ENCODE results near the gene CST11.

DNA sequence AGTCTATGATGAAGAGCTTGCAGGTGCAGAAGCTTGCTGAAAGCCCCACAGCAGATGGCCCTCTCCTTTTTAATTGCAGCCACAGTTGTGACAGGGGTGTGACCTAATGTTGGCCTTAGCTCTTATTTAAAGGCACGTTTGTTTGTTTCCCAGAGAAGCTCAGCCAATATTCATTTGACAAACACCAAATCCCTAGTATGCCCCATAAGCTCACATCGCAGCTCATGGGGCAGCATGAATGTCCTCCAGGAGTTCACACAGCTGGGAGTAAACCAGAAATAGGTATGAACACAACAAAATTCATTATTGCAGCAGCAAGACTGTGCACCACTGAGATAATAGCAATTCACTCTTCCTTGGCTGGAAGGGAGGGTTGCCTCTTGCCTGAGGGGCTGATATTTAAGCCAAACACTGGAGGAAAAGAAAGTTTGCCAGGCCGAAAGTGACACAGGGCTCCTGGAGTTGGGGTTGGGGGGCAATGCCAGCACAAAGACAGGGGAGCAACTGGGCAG is 12.4 kb upstream of the FOXA2 start:
- RRBS = no CpG with 5 or more reads among the region's 3 CpGs

- RRBS = no CpG with 5 or more reads among the region's 1 CpG
Measured at GRCh38 chr20:22722659-22723208, 138.4 kb upstream of the FOXA2 start.

DNA sequence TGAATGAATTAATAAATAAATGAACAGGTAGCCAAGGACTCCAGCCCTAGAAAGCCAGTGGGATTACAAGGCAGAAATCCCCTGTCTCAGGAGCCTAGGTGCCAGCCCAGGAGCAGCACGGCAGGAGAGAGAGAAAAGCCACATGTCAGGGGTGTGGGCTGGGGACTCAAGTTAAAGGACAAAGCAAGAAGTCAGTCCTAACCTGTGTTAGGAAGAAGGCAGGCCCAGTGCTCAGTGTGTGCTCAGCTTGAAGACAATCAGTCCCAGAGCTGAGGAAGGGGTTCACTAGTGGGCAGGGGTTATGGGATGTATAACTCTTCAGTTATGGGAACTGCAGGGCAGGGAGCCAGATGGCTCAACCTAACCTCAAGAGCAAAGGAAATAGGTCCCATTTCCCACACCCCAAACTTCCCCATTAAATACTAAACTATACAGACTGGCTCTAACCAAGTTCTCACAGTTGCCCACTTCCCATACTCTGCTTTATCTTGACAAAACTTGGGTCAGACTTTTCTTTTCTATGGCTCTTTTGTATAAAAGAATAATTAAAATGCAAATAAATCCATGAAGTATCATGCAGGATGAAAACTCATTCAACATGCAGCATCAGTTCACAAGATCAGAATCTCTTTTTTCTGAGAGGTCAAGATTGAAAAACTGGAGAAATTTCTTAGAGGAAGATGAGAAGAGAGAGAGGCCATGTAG is 7.4 kb upstream of the SSTR4 start:
- RRBS = no CpG with 5 or more reads among the region's 1 CpG

DNA sequence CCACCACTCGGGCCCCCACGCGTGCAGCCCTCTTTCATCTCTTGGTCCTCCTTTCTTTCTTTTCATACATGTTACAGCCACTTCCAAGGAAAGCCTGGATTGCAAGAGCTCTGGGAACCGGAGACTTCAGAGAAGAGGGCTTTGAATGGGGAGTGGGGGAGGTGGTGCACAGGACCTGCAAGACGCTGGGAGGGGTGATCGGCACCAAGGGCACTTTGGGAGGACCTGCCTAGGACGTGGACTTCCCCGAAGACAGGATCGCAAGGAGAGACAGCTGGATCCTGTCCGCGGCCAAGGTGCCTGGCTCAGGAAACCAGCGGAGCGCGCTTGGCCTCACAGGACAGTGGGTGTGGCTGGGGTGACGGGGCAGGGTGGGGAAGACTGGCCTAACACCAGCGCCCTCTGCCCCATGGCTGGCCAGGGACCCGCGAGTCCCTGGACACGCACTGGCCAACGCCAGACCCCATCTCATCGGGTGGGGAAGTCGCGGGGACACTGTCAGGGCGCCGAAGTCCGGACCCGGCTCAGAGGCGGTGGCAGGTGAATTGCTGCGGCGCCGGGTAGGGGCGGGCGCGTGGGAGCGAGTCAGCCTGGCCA is 567 bp upstream of the THBD start:
- RRBS = no CpG with 5 or more reads among the region's 35 CpGs

- RRBS = 92% methylated on average over 5 of the region's 29 CpGs
Measured at GRCh38 chr20:23085604-23086160, 442 bp downstream of the CD93 start.

DNA sequence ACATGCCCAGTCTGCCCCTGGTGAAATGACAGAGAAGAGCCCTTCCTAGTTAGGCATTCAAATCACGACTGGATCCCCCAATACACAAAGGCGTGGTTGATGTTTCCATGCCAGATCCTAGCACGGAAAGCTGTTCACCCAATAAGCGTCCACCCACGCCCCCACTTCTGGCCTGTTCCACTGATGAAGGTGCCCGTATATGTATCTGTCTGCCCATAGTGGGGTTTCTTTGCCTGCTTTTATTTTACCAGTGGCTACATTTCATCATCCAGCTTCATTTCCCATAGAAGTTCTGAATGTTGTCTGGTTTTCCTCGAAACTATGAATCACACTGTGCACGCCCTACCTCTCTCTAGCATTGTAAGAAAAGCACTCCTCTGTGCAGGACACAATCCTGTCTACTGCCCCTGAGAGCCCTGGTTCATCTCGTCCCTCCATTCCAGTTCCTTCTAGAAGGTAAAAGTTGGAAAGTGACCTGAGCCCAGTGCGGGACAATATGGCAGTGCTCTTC is 8.8 kb upstream of the CD93 start:
- RRBS = no CpG with 5 or more reads among the region's 10 CpGs

- RRBS = no CpG with 5 or more reads among the region's 11 CpGs
Measured at GRCh38 chr20:23119543-23120168, 33.5 kb upstream of the CD93 start.

DNA sequence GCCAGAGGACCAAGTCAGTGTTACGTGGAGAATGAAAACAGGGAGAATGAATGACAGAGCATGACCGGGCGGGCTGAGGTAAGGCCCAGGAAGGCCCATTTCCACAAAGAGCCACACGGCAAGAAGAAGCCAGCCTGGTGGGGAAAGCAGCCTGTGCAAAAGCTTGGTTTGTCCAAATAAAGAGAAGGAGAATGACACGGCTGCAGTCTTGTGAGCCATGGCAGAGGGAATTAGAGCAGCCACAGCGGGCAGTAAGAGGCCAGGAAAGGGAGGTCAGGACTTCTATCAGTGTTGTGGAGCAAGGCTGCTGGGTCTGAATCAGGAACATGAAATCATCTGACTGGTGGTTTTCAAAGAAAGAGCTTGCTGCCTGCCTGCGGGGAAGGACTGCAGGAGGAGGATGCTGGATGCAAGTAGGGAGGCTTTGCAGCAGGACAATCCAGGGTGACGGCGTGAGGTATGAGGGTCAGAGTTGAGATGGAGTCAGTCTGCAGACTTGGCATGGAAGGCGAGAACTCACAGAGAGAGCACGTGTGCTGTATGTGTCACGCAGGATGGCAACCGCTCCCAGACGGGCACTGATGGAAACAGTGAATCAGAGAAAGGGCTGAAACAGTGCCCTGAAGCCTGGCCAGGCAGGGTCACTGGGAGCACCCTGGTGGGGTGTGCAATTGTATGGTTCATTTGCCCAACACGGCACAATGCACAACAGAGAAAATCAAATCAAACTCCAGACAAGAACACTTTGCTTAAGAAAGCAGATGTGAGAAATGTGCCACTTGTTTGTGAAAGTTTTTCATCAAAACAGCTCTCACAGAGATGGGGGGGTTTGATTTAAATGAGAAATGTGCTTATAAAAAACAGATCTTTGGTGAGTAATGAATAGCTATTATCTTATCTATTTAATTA is 59.2 kb upstream of the CD93 start:
- RRBS = no CpG with 5 or more reads among the region's 15 CpGs

DNA sequence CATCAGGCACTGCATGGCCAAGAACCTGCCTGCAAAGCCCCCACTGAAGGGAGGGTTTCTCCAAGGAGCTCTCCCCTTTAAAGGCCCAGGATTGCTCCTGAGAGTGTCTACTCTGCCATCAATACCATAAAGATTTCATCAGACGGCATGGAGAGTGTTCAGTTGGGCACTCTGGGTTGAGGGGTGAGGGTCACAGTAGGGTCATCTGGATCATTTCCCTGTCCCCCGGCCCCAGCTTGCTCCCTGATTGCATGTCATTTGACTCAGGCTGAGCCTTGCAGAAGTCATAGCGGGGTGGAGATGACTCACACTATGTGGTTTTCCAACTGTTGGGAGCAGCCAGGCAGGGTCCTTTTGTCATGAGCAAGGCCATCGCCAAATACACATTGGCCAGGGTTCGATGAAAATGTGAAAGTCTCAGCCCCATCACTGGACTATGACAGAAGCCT is 69.9 kb upstream of the CD93 start:
- RRBS = no CpG with 5 or more reads among the region's 5 CpGs

- RRBS = no CpG with 5 or more reads among the region's 1 CpG
Measured at GRCh38 chr20:23452759-23452929, at the start of gene CST11. TSS of gene CST11 (minus strand) at chr20:23452876.

- RRBS = no CpG with 5 or more reads among the region's 7 CpGs
Measured at GRCh38 chr20:23625557-23626013, 12.2 kb downstream of the CST3 start.

DNA sequence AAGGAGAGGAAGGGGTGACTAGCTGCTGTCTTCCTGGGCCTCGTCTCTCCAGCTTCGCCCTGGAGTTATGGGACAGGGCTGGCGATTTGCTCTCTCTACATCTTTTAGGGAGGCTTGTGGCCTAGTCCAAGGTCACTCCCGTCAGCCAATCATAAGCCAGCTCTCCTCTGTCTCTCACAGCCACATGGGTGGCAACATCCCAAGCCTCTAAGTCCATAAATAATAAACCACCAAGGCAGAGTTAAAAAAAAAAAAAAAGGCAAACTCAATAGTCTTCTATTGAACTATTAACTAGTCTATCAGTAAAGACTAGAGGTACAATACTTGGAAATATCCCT is 7.3 kb downstream of the CST3 start:
- RRBS = no CpG with 5 or more reads among the region's 4 CpGs

DNA sequence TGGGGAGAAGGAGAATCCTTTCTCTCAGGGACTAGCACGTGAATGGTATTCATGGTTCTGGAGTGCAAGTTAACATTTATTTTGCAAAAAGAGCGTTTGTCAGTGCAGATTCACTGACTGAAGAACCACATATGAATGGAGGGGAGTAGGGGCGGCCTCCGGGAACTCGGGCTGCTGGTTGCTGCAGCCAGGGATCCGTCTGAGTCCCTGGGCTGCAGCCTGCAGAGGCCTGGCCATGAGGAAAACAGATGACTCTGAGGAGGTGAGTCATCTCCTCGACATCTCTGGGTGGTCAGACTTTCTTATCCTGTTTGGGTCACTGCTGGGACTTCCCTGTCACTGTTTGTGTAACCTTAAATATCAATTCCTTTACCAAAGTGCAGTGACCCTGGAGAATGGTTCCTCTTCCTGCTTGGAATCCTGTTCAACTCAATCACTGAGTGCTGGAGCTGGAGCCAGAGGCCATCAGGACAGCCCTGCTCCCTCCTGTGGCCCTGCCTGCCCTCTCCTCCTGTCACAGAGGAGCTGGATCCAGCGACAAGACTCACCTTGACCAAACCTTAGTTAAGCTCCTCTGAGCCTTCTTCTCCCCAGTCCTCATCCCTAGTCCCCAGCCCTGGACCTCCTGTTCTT is 4.4 kb upstream of the CST4 start:
- RRBS = no CpG with 5 or more reads among the region's 8 CpGs

- RRBS = no CpG with 5 or more reads among the region's 3 CpGs
Measured at GRCh38 chr20:23756769-23757149, 6.0 kb upstream of the CST1 start.

GRCh38 chr20:23978454-23978839 is 10.1 kb downstream of the GGTLC1 start:
- RRBS = no CpG with 5 or more reads among the region's 5 CpGs

DNA sequence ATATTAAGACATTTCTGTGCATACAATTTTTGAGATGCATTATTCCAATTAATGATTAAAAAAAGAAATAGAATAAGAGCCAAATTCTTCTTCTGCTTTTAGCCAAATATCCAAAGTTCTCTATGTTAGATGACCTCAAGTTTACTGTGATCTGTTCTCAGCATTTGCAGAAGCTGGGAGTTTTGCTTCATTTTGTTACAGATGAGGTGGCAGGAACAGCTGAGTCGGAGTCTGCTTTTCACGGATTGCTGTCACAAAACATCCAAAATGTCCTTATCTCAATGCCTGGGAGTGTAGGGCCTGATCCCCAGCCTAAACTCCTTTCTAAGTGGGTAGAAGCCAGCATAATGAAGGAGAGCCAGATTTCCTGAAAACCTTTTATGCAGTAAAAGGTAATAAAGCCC is 114.8 kb upstream of the GGTLC1 start:
- RRBS = no CpG with 5 or more reads among the region's 2 CpGs

DNA sequence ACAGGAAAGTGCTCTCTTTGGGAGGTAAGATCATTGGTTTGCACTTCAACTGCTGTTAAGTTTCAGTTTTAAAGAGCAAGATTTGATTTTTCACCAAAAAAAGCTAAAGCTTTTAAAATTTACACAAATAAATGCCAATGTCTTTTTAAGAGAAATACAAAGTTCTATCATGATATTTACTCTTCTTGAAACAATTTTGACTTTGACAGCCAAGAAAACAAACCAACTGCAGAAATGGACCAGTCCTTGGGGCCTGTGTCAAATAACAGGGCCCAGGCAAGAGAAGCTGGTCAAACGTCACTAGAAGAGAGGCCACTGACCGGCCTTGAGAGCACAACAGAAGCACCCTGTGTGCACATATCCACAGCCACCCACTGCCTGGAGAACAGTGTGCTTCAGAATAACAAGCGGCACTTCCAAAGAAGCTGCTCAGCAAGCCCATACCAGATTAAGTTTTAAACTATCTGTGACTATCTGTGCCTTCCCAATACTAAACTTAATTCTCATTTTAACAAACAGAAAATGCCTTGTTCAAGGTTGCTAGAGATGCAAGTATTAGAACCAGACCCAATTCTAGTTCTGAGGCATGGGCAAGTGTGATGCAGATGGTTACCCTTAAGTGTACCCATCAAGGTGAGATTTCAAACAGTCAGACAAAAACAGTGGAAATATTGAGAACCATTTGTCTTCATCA is 14.7 kb downstream of the APMAP start:
- RRBS = no CpG with 5 or more reads among the region's 3 CpGs

DNA sequence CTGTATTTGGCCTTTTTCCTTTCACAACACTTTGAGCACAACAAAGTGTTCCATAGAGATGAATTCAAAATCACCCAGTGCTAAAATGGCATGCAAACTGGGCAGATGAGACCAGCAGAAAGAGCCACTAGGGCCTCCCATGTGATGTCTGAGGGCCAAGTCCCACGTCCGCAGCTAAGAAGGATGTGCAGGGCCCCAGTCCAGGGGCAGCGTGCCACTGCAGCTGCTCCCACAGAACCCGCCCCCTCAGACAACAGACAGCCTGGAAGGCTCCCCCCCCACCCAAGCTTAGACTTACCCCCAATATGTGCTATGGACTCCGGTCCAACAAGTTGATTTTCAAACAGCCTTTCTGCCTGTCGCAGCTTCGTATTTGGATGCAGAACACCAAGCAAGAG is 14.1 kb downstream of the APMAP start:
- RRBS = no CpG with 5 or more reads among the region's 7 CpGs

DNA sequence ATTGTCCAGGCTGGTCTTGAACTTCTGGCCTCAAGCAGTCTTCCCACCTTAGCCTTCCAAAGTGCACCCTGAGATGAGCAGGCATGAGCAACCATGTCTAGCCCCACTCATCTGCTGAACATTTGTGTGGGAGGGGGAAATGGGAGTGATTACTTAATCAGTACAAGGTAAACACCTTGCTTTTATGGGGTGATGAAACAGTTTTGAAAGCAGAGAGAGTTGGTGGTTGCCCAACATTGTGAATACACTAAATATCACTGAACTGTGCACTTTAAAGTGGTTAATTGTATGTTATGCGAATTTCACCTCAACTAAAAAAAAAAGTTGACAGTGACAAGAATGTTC is 5.3 kb downstream of the APMAP start:
- RRBS = no CpG with 5 or more reads among the region's 1 CpG

- RRBS = no CpG with 5 or more reads among the region's 3 CpGs
Measured at GRCh38 chr20:24990654-24991267, 1.8 kb downstream of the APMAP start.

Measured in foreskin fibroblast (primary cell).